Type B pancreatic cell (in vitro differentiated cells): ENCODE measurements around the genes TAF15, CCL18, TBC1D3B, CCL3L3 and ZNHIT3.

DNA sequence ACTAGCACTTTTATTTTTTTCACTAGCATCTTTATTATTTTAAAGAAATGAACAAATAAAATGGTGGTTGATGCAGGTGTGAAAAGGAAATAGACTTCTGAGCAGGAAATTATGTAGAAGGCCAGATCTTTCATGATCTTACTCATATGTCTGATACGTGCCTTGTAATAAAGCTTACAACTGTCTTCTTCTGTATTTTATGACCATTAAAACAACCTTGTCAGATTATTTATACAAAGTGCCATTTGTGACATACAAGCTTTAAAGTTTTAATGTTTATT is 6.3 kb downstream of the SLFN12L start:
- PRO-cap, result no peak

DNA sequence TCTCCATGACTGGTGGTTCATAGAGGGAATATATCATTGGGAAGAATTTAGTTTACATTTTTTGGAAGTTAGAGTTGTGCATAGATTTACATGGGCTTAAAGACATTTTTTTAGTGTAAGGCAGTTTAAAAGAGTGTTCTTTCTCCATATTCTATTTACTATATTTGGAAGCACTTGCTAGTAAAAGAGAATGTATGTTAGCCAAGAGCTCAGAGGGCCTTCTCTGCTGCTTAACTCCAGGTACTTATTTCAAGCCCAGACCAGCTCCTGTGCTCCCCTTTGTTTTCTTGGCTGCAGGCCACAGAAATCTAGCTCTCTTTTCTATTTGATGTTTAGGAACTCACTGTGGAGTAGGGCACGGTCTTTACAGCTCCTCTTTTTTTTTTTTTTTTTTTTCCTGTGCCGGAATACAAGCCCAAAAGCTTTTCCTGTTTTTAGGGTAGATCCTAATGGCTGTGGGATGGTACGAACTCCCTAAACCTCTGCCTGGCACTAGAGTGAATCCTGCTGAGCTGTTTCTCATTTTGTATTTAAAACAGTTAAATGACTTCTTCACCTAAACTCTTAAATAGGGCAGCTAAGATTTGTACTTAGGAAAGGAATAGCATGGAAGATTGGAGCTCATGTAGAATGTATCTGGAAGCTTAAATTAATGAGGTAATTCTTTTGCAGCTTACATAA is 20.4 kb downstream of the AP2B1 start:
- PRO-cap, result no peak

GRCh38 chr17:35808680-35809639 is at the start of gene TAF15:
Gene TAF15, plus strand, starts transcription at chr17:35809484.
- PRO-cap, result bidirectional peak, plus-strand start at chr17:35809033, minus-strand start at chr17:35809054; bidirectional peak, plus-strand start at chr17:35809484, minus-strand start at chr17:35809312

DNA sequence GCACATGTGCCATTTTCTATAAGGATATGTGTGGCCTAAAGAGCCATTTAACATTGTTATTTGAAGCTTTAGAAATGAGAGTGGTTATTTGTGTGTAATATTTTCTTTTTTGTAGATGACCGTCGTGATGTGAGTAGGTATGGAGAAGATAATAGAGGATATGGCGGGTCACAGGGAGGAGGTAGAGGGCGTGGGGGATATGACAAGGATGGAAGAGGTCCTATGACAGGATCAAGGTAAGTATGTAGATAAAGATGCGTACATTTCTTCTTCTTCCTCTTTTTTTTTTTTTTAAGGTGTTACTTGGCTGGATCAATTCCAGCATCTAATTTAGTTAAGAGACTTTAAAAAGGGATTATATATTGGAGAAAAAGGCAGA is 14.7 kb downstream of the TAF15 start:
- PRO-cap, result no peak

- PRO-cap, result no peak
Observed at GRCh38 chr17:36000636-36001106, 682 bp downstream of the CCL15 start.

DNA sequence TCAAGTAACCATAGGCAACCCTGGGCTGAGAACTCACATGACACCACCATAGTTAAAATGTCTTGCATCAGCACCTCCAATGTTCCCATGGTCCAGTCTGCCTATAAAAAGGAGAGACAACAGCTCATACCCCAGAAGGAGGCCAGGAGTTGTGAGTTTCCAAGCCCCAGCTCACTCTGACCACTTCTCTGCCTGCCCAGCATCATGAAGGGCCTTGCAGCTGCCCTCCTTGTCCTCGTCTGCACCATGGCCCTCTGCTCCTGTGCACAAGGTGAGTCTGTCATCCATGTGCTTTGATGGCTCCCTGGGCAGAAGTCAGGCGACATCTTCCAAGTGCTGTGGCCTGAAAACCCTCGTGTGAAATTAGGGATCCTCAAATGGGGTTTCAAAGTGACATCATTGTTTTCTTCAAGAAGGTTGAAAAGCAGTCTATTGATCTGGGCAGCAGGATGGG is at the start of gene CCL18:
Gene CCL18, plus strand, starts transcription at position 134 of the 454 bp plus-strand sequence.
- PRO-cap, result no peak

GRCh38 chr17:36176484-36176842 is at the start of gene TBC1D3B:
Gene TBC1D3B, minus strand, starts transcription at chr17:36176636.
- PRO-cap, result no peak

DNA sequence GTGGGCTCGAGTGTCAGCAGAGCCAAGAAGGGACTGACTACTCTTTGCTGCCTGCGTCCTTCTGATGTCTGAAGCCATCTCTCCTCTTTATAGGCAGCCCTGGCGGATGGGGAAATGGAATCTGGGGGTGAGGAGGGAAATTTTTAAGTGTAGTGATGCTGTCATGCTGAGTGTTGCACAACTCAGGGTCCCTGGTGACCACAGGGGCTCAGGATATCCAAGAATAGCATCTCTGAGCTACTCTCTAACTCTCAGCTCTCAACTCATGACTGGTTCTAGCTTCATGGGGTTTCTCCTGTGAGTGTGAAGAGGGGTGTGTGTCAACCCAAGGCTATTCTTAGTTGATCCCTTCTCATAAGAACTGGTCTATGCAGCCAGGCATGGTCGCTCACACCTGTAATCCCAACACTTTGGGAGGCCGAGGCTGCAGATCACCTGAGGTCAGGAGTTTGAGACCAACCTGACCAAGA is at the start of gene CCL3L3:
Gene CCL3L3, minus strand, starts transcription at position 63 of the 470 bp plus-strand sequence.
- PRO-cap, result no peak

- PRO-cap, result bidirectional peak, plus-strand start at chr17:36486681, minus-strand start at chr17:36486478; unidirectional peak, plus-strand start at chr17:36486681
Observed at GRCh38 chr17:36485607-36486849, at the start of gene ZNHIT3. Gene ZNHIT3, plus strand, starts transcription at chr17:36486681.

GRCh38 chr17:36585625-36586188 is 6.0 kb upstream of the DHRS11 start:
- PRO-cap, result no peak

- PRO-cap, result no peak
Observed at GRCh38 chr17:36592357-36593526, 1.1 kb downstream of the DHRS11 start.

GRCh38 chr17:36641641-36642600 is 40.5 kb downstream of the MRM1 start:
- PRO-cap, result no peak

- PRO-cap, result no peak
Observed at GRCh38 chr17:36657384-36658603, 56.4 kb downstream of the MRM1 start.

GRCh38 chr17:36807528-36807989 is 129.7 kb upstream of the LHX1 start:
- PRO-cap, result no peak

DNA sequence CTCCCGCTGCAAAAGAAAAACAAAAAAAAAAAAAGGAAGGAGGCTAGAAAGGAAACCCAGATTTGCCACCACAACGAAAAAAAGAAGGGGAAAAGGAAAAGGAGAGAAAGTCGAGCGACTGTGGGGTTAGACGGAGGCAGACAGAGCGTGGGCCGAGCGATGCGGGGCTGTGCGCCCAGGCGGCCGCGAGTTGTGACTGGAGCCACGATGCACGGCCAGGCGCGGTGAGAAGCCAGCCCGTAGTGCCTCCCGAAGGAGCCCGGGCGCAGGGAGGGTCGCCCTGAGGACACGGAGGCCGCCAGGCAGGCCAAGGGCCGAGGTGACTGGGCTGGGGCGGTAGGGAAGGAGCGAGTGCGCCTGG is 273 bp upstream of the LHX1 start:
- PRO-cap, result no peak

DNA sequence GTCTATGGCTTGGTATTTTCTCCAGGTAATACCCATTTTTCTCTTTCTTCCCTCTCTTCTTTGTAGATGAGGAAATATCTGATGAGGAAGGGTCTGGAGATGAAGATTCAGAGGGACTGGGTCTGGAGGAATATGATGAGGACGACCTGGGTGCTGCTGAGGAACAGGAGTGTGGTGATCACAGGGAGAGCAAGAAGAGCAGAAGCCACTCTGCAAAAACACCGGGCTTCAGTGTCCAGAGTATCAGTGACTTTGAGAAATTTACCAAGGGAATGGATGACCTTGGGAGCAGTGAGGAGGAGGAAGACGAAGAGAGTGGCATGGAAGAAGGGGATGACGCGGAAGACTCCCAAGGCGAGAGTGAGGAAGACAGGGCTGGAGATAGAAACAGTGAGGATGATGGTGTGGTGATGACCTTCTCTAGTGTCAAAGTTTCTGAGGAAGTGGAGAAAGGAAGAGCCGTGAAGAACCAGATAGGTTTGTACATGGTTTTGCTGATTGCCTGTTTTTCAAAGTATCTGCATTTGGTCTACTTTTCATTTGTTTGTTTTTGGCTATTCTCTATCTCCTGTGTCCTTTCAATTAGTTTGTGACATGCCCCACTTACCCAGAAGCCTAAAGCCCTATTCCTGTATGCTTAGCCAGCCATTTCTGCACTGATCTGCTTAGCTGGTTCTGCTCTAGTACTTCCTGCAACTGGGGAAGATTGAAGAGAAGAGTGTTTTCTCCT is 4.2 kb downstream of the AATF start:
- PRO-cap, result no peak

DNA sequence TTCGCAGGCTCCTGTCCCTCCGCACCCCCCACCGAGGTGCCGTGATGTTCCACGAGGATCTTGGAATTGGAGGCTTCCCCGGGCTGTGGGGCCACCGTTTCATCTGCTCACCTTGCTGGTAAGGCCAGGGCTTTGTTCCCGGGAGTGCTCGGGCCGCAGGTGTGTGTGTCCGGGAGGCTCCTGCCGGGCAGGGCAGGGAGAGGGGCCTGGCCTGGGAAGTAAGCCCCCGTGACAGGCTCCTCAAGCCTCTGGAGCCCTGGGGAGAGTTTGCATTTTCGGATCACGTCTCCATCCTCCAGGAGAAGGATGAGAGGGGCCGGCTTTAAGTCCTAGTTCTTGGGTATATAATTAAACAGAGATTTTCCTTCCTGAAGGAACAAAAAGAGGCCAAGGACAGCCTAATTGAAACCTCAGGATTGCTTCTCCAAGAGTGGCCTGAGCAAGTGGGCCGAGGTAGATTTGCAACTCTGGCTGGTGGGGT is 117.3 kb downstream of the AATF start:
- PRO-cap, result no peak

- PRO-cap, result no peak
Observed at GRCh38 chr17:37092111-37092711, 143.5 kb downstream of the AATF start.

DNA sequence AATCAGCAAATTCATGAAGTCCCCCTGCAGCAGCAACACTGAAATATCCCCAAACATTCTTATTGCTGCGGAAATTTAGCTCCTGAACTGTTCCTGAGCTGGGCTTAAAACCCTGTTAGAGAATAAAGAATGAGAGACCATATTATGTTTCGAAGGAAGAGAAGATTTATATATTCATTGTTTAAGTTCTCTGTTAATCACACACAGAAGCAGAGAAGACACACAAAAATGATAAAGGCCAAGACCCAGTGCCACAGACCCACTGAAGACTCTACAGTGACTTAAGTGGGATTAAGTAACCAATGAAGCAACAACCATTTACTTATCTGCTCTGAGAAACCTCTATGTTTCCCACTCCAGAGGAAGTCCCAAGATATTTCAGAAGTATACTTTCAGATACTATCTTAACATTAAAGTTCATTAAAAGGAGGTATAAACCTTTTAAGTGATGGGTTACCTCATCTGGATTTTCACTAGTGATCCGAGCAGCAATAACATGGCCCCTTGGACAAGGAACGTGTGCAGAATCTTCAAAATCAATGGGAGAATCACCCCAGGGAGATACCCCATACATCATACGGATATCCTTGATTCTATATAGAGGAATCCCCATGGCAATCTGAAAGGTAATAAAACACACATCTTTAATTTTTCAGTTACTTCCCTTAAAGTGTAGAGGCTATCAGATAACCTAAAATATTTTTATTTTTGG is 117.9 kb upstream of the C17orf78 start:
- PRO-cap, result no peak

- PRO-cap, result bidirectional peak, plus-strand start at chr17:37359385, minus-strand start at chr17:37359093; bidirectional peak, plus-strand start at chr17:37359574, minus-strand start at chr17:37359485
Observed at GRCh38 chr17:37358786-37359819, 16.7 kb upstream of the C17orf78 start.